Upper lobe of left lung (tissue), 5 donors: ENCODE data around the genes TMEM40, RPL32 and WNT7A.

- PRO-cap, 2 experiments: peak in 1 of 2 experiments; most common minus-strand start chr3:12318856 (in 1)
- RAMPAGE, long total RNA, 4 experiments: no peak in any of the 4 experiments
Measured at GRCh38 chr3:12318582-12319133, 29.8 kb downstream of the PPARG start.

DNA sequence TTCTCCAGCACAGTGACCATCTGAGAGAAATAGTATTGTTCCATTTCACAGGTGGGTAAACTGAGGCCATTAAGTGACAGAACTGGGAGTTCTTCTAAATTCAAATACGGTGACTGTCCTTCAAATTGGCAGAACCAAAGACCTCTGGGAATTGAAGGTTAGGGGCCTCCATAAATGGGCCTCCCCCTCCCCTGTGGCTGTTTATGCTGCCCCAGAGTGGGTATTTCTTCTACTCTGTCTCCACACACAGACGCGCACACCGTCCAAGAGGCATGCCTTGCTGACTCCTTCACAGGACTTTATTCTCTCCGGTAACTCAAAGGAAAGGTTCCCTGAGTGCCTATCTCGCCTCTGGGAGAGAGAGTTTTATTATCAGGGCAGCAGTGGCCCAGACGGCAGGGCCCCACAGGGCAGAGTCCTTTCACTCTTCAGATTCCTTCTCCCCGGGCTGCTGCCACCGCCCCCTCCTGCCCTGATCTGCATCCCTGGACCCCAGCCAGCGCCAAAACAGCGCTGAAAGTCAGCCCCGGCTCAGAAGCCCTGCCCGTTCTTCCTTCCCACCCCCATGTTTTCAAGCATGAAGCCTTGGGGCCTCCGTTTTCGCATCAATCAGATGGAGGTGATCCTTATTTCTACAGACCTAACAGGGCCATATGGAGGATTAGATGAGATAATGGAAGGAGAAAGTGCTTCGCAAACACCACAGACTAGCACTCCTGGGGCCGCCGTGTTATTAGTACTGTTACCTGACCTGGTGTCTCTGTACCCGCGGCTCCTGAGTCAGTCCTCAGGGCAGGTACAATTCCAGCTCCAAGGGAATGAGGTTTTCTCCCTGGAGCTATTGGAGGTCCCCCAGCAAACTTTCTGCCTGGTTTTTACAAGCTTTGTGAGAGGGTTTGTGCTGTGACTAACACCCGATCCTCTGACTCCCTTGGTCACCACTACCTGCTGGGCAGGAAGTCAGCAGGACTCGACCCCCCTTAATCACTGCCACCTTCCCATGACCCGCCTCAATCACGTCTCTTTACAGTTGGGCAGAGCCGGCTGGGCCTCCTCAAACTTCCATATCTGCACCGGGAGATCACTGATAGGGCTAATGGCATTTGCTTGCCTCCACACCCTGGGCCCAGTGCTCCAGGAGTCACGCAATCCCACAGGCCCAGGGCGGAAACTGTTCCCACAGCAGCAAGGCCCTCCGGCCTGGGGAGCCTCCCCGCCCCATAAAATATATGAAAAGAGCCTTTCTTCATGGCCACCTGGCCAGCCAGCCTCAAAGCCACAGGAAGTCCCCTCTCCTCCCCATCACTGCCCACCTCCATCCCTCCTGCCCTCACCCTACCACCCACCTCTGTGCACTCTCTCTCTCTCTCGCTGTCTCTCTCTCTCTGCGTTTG is 39.5 kb upstream of the TSEN2 start:
- PRO-cap, 2 experiments: no peak in any of the 2 experiments
- RAMPAGE, long total RNA, 4 experiments: no peak in any of the 4 experiments

- PRO-cap, 2 experiments: no peak in any of the 2 experiments
- RAMPAGE, long total RNA, 4 experiments: no peak in any of the 4 experiments
Measured at GRCh38 chr3:12503083-12503857, 19.0 kb downstream of the TSEN2 start.

- PRO-cap, 2 experiments: no peak in any of the 2 experiments
- RAMPAGE, long total RNA, 4 experiments: no peak in any of the 4 experiments
Measured at GRCh38 chr3:12588730-12589219, 31.9 kb downstream of the MKRN2 start.

DNA sequence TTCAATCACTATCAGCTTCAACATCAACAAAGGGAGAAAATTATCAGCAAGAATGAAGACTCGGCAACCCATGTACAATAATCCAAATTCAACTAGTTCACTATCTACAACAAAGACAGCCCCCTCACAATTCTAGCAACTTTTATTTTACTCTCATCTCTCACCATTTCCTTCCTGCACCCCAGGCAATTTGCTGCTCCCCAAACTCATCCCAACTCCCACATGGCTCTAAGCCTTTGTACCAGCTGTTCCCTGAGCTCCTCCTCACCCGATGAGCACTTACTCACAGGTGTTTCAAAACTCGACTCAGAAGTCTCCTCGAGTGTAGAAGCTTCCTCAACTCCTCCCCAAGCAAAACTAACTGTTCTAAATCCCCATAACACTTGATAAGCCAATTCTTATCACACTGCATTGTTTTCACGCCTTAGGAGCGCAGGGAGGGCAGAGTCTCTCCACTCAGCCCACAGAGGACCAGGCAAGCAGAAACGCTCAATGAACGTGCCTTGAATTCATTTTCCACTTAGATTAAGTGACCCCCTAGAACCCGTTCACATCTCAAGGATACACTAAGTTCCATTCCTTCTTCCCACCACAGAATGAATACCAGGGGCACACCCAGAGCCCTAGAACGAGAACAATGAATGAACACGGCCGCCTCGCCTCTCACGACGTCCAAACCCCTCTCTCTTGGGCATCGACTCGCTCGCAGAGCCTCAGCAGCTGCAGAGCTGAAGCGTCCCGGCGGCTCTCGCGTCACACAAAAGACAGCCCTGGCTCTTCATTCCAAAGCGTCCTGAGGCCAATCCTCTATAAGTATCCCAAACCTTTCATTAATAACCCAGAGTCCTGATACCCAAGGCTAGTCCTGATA is 1.2 kb downstream of the RAF1 start:
- PRO-cap, 2 experiments: peak in 2 of 2 experiments; most common plus-strand start position 309 of the sequence (in 2)
- RAMPAGE, long total RNA, 4 experiments: start-site peak on the minus strand in 1 of 4 experiments, centred at position 444 of the sequence, 16 reads per replicate

- PRO-cap, 2 experiments: no peak in any of the 2 experiments
- RAMPAGE, long total RNA, 4 experiments: no peak in any of the 4 experiments
Measured at GRCh38 chr3:12664661-12664790, 609 bp upstream of the RAF1 start.

DNA sequence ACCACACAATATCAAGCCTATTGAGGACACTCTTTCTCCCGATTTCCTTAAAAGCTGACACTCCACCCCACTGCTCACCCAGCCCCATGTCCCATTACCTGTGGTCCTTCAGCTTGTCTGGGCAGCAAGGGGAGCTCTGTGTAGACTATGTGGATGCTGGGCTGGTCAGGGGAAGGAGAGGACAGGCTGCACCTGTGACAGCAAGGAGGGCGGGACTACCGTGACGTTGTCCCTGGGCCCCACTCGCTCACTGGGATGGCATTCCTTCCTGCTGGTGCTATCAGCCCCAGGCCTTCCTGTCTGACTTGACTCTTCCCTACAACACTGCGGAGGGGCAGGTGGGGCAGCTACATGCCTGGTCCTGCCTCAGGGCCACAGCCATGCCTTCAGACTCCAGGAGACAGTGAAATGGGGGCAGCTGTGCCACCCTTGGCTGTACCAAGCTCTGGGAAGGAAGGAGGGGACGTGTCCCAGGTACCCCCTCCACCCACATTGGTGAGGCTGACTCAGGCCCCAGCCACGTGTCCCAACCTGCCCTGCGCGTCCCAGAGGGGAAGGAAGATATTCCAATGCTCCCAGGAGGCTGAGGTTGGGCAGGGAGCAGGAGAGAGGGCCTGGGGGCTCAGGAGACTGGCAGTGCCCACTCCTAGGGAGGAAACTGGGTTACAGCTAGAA is at the start of gene TMEM40:
Gene TMEM40, minus strand, starts transcription at position 167 of the 675 bp plus-strand sequence.
- PRO-cap, 2 experiments: no peak in any of the 2 experiments
- RAMPAGE, long total RNA, 4 experiments: start-site peak on the minus strand in 1 of 4 experiments, centred at position 153 of the sequence, 5 reads per replicate

- PRO-cap, 2 experiments: peak in 1 of 2 experiments; most common minus-strand start chr3:12841537 (in 1)
- RAMPAGE, long total RNA, 4 experiments: start-site peak on the minus strand in 4 of 4 experiments, at chr3:12841517-12841546 at its widest, 96 to 41,494 reads per replicate
Measured at GRCh38 chr3:12841418-12841758, at the start of gene RPL32. TSS of gene RPL32 (minus strand) at chr3:12841565.

DNA sequence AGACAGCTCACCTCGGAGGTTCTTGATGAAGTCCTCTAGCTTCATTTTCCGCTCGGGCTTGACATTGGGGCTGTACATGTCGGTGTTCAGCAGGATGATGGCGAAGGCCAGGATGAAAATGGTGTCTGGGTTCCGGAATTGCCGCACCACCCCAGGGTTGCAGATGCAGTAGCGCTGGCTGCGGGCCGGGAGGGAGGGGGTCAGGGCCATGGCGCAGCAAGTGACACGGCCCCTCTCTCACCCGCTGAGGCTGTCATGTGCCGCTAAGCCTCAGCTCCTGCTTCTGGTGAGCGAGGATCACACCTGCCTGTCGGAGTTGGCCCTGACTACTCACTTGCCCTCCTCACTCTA is 79.0 kb upstream of the RPL32 start:
- PRO-cap, 2 experiments: no peak in any of the 2 experiments
- RAMPAGE, long total RNA, 4 experiments: no peak in any of the 4 experiments

DNA sequence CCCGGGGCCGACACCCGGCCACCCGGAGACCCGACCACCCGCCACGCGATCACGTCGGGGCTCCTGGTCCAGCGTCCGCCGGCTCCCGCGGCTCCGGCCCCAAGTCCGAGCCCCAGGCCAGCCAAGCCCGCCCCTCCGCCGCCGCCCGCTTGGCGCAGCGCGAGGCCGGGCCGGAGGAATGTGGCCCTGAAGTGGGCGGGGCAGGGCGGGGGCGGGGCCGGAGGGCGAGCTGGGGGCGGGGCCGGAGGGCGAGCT is 105.8 kb downstream of the IQSEC1 start:
- PRO-cap, 2 experiments: peak in 2 of 2 experiments; most common minus-strand start position 151 of the sequence (in 2)
- RAMPAGE, long total RNA, 4 experiments: no peak in any of the 4 experiments

GRCh38 chr3:12970385-12971102 is 102.7 kb downstream of the IQSEC1 start:
- PRO-cap, 2 experiments: no peak in any of the 2 experiments
- RAMPAGE, long total RNA, 4 experiments: start-site peak on the minus strand in 2 of 4 experiments, at chr3:12970622-12970691 at its widest, 5 to 8 reads per replicate

DNA sequence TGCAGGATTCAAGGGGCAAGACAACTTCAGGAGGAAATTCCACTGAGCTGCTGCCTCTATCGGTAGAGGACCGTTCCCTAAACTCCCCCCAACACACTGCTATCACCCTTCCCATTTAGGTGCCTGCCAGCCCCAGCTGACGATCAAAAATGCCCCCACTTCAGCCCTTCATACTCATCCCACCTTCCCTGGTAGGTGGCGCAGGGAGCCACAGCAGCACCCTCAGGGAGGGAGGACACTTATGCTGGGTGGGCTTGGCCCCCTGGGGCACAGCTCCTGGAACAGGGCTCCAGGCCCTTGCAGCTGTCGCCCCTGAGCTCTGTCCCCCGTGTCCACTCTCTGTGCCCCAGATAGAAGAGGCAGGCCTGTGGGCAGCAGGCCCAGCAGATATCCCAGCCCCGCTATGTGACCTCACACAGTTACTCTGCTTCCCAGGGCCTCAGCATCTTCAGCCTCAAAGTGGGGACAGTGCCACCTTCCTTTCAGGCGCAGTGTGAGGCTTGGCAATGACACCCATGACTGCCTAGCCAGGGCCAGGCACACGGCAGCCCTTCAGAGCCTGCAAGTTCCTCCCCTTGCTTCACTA is 98.5 kb downstream of the IQSEC1 start:
- PRO-cap, 2 experiments: no peak in any of the 2 experiments
- RAMPAGE, long total RNA, 4 experiments: start-site peak on the minus strand in 1 of 4 experiments, centred at position 210 of the sequence, 20 reads per replicate

DNA sequence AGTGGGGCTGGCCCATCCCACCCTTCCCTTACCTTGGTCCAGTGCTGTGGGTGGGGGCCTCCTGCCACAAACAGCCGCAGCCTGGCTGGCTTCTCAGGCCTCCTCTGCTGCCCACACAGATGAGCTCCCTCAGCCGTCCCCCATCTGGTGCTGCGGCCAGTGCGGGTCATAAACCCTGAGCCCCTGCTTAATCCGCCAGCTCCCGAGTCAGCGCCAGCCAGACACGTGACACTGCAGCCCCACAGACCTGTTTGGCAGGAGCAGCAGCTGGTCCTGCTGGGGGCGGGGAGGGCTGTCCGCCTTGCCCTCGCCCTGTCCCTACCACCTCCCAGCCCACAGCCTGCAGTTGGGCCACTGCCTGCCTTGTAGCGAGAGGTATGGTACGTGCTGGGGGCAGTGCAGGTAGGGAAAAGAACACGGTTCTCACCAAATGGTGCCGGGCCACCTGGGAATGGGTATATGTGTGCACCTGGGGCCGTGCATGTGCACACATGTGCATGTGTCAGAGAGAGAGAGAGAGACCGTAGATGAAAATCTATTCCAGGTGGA is 86.2 kb downstream of the IQSEC1 start:
- PRO-cap, 2 experiments: no peak in any of the 2 experiments
- RAMPAGE, long total RNA, 4 experiments: no peak in any of the 4 experiments

DNA sequence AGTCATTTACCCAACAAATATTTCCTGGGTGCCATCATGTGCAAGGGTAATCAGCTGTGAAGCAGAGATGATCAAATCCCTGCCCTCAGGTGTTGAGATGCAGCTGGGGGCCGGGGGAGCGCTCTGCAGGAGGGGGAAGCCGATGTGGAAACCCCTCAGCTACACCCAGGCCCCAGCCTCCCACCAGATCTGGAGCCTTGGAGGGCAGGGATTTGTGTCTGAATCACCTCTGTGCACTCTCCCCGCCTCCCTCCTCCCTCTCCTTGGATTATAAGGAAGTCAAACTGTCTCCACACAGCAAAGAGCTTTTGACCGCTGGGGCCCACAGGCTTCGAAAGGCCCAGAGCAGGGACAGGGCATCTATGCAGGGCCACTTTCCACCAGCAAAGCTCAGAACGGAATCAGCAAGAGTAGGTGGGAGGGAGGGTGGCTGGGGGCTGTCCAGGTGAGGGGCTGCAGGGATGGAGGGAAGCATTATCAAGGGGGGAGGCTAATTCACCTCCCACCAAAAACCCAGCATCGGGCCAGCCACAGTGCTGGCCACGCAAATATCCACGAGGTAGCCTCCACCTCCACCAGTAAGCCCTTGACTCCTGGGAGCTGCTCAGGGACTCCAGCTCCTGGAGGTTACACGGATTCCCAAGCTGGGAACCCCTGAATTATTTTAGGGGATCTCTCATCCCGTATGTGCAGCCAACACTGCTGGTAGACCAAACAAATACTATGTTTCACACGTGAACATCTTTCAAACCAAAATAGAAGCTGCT is 68.8 kb downstream of the IQSEC1 start:
- PRO-cap, 2 experiments: no peak in any of the 2 experiments
- RAMPAGE, long total RNA, 4 experiments: no peak in any of the 4 experiments

- PRO-cap, 2 experiments: no peak in any of the 2 experiments
- RAMPAGE, long total RNA, 4 experiments: no peak in any of the 4 experiments
Measured at GRCh38 chr3:13013187-13013863, 59.9 kb downstream of the IQSEC1 start.

- PRO-cap, 2 experiments: no peak in any of the 2 experiments
- RAMPAGE, long total RNA, 4 experiments: no peak in any of the 4 experiments
Measured at GRCh38 chr3:13465207-13465550, 14.9 kb upstream of the HDAC11 start.

DNA sequence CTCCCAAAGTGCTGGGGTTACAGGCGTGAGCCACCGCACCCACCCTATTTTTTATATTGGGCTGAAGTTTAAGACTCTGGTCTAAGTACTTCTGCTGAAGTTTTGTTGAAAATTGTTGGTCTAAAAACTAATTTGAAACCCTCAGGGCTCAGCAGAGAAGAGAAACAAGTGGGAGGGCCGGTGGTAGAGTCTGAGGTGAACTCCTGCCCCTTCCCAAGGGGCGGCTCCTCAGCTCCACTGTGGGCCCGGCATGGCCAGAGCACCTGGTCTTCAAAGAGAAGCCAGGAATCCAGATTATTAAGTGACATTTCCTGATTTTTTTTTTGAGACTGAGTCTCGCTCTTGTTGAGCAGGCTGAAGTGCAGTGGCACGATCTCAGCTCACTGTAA is 4.1 kb downstream of the HDAC11 start:
- PRO-cap, 2 experiments: no peak in any of the 2 experiments
- RAMPAGE, long total RNA, 4 experiments: no peak in any of the 4 experiments

GRCh38 chr3:13621651-13622210 is 72.8 kb downstream of the FBLN2 start:
- PRO-cap, 2 experiments: no peak in any of the 2 experiments
- RAMPAGE, long total RNA, 4 experiments: no peak in any of the 4 experiments

GRCh38 chr3:13879673-13881001 is at the start of gene WNT7A:
TSS of gene WNT7A (minus strand) at chr3:13880071.
- PRO-cap, 2 experiments: no peak in any of the 2 experiments
- RAMPAGE, long total RNA, 4 experiments: no peak in any of the 4 experiments

DNA sequence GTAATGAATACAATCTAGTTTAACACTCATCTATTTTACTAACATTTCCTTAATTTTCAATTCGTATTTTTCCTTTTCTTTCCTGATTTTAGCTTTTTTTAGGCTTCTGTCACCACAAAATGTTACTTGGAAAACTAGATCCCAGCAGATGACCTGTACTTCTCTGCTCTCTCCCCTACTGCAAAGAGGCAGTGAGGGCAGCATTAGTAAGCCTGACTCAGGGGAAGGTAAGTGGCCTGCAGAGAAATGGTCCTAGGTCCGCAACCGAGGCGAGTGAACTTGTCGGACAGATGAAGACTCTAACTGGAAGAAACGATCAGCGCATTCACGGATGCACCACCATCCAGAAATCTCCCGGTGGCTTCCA is 20.4 kb downstream of the TMEM43 start:
- PRO-cap, 2 experiments: no peak in any of the 2 experiments
- RAMPAGE, long total RNA, 4 experiments: no peak in any of the 4 experiments